AG04450 (cell line): ENCODE measurements around the gene DDC.

DNA sequence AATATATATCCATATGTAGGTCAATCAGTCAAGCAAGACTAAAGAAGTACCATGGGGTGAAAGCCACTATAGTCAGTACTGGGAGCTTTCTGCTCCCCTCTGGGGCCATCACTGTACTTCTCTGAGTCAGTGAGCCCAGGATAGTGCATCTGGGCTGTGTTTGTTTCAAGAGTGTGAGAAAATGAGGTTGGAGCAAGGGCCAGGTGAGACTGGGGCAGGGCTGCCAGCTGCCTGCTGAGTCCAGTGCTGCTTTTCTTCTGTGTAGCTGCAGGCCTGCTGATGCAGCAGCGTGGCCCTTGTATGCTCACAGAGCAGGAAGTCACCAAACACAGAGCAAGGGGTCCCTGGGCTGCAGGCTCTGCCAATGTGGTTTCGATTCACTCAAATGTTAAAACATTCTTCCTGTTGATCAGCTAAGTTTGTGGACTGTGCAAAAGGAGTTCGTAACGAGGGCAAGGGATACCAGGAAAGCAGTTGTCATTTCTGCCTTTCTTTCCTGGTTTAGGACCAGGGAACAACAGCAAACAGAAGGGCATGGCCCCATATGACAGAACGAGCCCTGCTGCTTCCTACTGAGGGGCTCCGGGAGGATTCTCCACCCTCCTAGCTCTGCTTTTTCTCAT lies 65.4 kb upstream of the TNS3 start:
- CAGE, long polyA plus RNA: no peak
- RRBS: no CpG with 5 or more reads among the region's 6 CpGs

GRCh38 chr7:47991654-47992387 lies 12.4 kb upstream of the HUS1 start:
- CAGE, long polyA plus RNA: no peak
- RRBS: 0% methylated on average over 2 of the region's 33 CpGs

GRCh38 chr7:48110126-48110413 lies 21.0 kb downstream of the UPP1 start:
- CAGE, long polyA plus RNA: no peak
- RRBS: no CpG with 5 or more reads among the region's 4 CpGs

DNA sequence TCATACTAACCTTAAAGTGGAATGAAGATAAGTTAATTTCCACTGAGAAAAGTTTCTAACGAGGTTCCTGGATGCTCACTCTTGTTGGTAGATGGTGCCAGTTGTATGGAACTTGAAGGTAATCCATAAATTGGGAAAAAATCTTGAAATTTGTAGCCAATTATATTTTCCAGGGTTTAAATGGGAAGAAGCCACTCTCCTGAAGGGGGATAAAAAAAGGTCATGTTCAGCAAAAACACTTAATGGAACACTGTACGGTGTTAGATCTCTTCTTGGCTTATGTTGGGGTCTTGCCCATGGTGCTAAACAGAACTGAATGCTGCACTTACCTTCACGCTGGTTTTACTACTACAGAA lies 24.5 kb downstream of the SPATA48 start:
- CAGE, long polyA plus RNA: no peak
- RRBS: no CpG with 5 or more reads among the region's 3 CpGs

- CAGE, long polyA plus RNA: no peak
- RRBS: no CpG with 5 or more reads among the region's 6 CpGs
Measured at GRCh38 chr7:50330599-50331390, 26.3 kb downstream of the IKZF1 start.

- CAGE, long polyA plus RNA: no peak
- RRBS: no CpG with 5 or more reads among the region's 8 CpGs
Measured at GRCh38 chr7:50345830-50346589, 41.5 kb downstream of the IKZF1 start.

GRCh38 chr7:50564925-50565792 lies at the start of gene DDC:
Gene DDC (minus strand): TSS chr7:50565405.
- CAGE, long polyA plus RNA: no peak
- RRBS: no CpG with 5 or more reads among the region's 6 CpGs

DNA sequence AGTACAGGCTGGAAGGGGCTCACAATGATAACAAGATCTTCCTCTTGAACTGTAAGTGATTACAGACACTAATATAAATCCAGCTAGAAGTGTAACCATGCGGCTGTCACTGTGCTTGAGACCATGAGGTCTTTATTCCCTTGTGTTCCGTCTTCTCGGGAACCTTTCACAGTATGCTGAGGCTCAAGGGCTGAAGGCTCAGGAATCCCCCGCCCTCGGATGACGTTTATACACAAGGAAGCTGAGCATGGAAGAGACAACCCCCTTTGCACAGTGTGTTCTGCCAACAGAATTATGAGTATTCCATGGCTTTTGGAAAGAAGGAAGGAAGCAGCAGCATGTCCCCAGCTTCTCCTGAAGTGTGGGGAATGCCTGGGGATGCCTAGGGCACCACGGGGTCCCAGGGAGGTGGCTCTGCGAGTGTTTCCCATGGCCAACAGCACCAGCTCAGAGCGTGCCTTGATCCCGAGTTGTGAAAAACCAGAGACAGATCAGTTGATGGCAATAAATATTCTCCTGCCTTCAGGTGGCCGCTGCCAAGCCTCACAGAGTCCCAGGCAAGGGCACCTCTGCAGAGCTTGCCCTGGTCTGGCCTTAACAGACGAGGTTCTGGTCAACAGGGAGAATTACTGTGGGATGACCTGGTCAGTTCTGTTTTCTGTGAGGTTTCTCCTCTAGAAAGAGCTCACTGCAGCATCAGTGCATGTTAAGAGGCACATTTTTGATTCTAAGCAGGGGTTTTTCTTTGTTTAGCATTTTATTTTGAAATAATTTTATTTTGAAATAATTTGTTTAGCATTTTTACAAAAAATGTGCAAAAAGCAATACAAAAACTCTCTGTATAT lies 88.9 kb upstream of the DDC start:
- CAGE, long polyA plus RNA: no peak
- RRBS: no CpG with 5 or more reads among the region's 12 CpGs

GRCh38 chr7:50683951-50684410 lies 98.7 kb downstream of the GRB10 start:
- CAGE, long polyA plus RNA: no peak
- RRBS: no CpG with 5 or more reads among the region's 4 CpGs

DNA sequence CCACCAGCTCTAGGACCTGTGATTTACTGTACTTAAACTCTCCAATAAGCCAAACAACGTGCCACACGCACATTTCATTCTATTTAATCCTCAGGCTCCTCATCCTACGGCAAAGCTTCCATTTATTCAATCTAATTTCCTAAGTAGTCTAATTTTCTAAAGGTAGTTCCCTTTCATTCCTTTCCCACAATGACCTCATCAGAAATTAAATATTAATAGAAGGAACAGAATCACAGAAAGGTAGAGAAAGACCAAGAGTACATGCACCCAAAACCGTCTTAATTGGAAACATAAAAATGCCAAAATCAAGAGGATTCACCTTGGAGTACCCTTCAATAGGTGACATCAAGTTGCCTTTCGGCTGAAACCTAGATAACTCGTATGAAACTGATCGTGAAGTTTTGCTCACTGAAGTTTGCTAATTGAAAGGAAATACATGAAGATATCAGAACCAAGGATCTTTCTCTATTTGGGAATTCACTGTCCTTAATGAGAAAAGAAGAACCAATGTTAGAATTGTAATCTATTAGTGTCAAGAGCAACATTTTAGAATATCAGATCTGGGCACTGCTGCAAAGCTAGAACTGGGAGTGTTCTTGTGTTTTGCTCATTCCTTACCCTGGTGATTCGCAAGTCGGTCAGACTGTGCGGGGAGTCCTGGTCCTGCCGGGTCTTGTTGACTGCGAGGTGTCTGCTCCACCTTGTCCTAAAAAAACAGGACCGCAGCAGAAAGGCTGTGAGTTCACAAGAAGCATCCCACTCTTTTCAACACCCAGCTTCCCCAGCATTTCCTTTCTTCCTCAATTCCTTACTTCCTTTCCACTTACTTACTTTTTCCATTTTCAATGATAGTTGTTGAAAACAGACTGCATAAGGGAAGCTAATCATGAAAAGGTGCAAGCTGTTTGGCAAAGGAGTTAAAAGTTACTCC lies 79.2 kb downstream of the GRB10 start:
- CAGE, long polyA plus RNA: no peak
- RRBS: no CpG with 5 or more reads among the region's 13 CpGs

- CAGE, long polyA plus RNA: no peak
- RRBS: no CpG with 5 or more reads among the region's 5 CpGs
Measured at GRCh38 chr7:50759268-50759501, 23.5 kb downstream of the GRB10 start.

DNA sequence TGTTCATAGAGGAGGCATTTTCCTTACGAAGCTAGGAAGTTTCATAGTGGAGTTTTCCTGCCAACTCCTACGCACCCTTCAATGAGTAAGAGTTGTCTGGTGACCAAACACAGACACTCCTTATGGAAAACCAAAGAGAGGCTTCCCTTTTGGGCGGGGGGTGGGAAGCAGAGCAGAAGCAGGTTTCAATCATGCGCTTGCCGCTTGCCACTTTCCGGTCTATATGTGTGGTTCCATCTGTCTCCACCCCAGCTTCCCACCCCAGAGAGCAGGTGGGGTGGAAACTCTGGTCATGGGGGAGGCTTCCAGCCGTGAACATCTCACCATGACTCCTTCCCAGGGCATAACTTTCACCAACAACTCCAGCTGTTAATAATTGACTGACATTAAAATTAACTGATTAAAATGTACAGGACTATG lies 68.8 kb upstream of the GRB10 start:
- CAGE, long polyA plus RNA: no peak
- RRBS: no CpG with 5 or more reads among the region's 7 CpGs

GRCh38 chr7:51027710-51028542 lies 245.2 kb upstream of the GRB10 start:
- CAGE, long polyA plus RNA: no peak
- RRBS: no CpG with 5 or more reads among the region's 16 CpGs

- CAGE, long polyA plus RNA: no peak
- RRBS: no CpG with 5 or more reads among the region's 10 CpGs
Measured at GRCh38 chr7:51222921-51223328, 93.7 kb downstream of the COBL start.

DNA sequence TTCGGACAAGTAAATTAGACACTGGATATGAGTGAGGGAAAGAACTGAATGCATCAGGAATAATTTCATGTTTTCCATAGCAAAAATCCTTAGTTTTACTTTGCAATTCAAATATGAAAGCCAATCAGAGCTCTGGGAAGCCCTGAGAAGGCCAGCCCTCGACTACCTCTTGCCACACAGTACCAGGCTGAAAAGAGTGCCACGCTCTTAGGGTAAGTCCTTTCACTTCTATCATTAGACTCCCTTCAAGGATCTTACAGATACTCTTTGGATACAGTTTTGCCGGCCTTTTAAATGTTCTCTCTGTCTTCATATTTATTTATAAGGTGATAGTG lies 1.9 kb downstream of the COBL start:
- CAGE, long polyA plus RNA: no peak
- RRBS: no CpG with 5 or more reads among the region's 4 CpGs

DNA sequence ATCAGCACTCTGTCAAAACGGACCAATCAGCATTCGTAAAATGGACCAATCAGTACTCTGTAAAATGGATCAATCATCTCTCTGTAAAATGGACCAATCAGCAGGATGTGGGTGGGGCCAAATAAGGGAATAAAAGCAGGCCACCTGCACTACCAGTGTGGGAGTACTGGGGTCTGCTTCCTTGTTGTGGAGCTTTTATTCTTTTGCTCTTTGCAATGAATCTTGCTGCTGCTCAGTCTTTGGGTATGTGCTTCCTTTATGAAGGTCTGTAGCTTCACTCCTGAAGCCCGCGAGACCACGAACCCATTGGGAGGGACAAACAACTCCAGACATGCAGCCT lies 17.9 kb upstream of the POM121L12 start:
- CAGE, long polyA plus RNA: no peak
- RRBS: no CpG with 5 or more reads among the region's 5 CpGs

- CAGE, long polyA plus RNA: no peak
- RRBS: no CpG with 5 or more reads among the region's 15 CpGs
Measured at GRCh38 chr7:53811412-53811783, 730.8 kb upstream of the VSTM2A start.

DNA sequence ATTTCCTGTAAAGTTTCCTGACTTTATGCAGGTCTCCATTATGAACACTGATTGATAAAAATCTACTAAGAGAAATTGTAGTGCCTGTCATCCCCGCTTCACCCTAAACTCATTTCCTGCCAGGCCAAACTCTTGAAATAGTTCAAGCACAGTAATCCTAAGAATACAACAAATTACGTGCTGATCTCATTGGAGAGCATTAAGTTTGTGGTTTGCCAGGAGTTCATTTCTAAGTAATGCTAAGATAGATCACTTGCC lies 52.3 kb upstream of the SEC61G start:
- CAGE, long polyA plus RNA: no peak
- RRBS: no CpG with 5 or more reads among the region's 2 CpGs

GRCh38 chr7:54881796-54882044 lies 122.7 kb upstream of the SEC61G start:
- CAGE, long polyA plus RNA: no peak
- RRBS: no CpG with 5 or more reads among the region's 1 CpG

DNA sequence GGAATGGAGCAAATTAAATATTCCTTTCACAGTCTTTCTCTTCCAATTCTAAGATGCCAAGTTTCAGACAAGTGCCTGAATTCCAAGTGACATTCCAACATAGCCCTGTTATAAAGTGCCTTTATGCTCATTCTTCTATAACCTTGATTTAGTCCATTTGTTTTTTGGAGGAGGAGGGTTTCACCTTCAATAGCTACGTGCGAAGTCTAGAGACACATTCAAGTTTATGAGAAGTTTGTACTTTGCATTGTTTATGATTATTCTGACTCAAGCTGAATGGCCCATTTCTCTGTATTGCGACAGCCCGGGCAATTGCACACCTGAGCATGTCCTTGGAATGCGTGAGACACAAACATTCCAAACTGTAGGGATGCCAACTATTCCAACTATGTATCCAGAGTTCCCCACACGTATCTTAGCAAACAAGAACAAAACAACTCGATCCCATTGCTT lies 51.6 kb upstream of the EGFR start:
- CAGE, long polyA plus RNA: no peak
- RRBS: no CpG with 5 or more reads among the region's 7 CpGs